Pericardium fibroblast (primary cell): ENCODE measurements around the gene PNLDC1.

DNA sequence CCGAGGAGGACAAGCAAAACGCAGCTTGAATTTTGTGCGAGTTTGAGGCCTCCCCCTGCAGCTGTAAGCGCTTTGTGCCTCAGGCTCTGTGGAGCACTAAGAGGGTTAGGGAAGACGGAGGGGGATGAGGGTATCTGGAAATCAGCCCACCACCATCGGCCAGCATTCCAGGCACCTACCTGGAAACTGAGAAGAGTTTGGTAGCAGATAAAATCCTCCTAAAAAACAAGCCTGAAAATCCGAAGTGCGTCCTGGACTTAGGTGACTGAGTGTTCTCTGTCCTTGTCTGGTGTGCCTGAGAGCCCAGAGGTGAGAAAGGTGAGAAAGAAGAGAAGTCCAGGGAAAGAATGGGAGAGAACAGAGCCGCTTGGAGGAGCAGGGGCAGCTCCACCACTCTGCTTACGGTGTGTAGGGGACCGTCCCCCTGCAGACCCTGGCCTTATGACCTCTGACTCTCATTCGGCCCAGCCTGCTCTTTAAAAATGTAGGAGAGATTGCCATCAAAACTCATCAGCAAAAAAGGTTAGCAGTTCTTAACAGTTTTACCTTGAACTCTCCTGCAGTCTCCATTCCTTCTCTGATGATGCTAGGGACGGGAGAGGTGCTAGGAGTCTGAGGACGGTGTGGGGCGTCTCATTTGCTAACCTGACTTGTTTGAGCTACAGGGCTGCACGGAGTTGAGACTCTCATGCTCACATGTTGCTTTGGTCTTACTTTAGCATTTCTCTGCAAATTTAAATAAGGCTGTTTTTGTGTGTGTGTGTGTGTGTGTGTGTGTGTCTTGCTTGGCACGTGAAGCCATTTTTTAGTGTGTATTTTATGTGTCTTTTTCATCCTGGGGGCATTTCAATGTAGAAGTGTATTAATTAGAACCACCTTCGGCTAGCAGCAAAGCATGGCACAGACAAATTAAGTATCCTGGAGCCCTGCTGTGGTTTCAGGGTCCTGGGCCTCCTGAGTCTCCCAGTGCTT lies 2.1 kb downstream of the TMEM181 start:
- RAMPAGE, long total RNA, result no peak

DNA sequence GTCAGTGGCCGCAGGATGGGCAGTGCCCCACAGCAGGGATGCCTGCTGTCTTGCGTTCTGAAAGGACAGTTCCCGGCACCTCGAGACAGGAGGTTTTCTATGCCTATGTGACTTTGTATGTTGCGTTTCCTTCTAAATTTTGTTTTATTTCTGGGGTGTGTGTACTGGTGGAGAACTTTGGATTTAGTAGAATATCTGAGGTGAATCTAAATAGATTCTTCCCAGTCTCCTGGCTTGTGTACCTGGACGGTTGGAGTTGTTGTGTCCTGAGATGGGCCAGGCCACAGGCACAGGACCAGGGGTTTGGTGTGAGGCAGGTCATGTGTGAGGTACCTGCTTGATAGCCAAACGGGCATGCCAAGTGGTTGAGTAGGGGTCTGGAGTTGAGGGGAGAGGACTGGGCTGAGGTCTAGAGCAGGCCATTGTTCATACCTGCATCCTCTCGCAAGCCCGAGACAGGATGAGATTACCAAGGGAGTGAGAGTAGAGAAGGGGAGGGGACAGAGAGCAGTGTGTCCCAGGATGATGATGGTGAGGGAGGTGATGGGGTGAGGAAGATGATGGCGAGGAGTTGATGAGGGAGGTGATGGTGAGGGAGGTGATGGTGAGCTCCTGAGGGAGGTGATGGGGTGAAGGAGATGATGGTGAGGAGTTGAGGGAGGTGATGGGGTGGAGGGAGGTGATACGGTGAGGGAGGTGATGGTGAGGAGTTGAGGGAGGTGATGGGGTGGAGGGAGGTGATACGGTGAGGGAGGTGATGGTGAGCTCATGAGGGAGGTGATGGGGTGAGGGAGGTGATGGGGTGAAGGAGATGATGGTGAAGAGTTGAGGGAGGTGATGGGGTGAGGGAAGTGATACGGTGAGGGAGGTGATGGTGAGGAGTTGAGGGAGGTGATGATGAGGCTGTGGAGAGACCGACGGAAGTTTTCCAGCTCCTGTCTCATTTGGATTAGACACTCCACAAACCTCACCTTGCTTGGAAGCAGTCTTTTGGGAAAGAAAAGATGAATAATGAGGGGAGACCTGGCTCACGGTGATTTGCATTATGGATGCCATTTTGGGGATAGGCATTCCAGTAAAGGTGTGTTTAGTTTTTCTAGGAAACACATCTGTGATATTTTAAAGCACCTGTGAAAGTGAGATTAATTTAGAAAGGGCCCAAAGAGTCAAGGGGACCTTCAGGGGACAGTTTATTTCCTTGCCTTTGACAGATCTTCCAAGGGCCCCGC lies 6.4 kb downstream of the TMEM181 start:
- RAMPAGE, long total RNA, result no peak

GRCh38 chr6:158634630-158635318 lies 9.8 kb downstream of the DYNLT1 start:
- RAMPAGE, long total RNA, result no peak

GRCh38 chr6:158644084-158644609 lies 396 bp downstream of the DYNLT1 start:
- RAMPAGE, long total RNA, result no peak

DNA sequence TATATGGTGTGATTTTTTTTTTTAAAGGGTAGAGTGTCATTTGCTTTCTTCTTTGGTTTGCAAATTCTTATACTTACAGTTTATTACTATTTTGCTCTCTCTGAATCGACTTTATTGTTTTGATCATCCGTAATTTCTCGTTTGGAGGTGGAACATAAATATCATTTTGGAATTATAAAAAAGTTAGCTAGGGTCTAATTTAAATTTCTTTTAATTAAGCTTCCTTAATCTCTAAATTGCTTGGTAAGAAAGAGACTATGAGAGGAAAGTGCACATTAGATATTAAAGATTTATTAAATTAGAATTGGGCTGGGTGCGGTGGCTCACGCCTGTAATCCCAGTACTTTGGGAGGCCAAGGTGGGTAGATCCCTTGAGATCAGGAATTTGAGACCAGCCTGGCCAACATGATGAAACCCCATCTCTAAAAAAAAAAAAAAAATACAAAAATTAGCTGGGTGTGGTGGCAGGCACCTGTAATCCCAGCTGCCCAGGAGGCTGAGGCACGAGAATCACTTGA lies 559 bp downstream of the SYTL3 start:
- RAMPAGE, long total RNA, result no peak

DNA sequence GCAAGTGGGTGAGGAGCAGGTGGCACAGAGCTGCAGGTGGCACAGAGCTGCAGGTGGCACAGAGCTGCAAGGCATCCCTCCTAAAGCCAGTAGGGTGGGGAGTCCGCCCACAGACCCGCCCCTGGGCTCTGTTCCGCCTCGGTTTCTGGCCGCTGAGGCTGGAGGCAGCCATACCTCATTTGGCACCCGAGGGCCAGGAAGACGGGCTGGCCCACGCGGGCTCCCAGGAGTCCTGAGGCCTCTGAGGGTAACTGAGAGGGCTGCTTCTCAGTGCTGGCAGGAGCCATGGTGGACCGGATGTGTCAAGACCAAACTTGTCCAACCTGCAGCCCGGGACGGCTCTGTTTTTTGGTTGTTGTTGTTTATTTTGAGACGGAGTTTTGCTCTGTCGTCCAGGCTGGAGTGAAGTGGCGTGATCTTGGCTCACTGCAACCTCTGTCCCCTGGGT lies 60.0 kb downstream of the EZR start:
- RAMPAGE, long total RNA, result no peak

- RAMPAGE, long total RNA, result no peak
Observed at GRCh38 chr6:158783299-158784232, 35.6 kb downstream of the EZR start.

GRCh38 chr6:158799261-158799979 lies 19.7 kb downstream of the EZR start:
- RAMPAGE, long total RNA, result no peak

- RAMPAGE, long total RNA, result no peak
Observed at GRCh38 chr6:158962275-158962909, 37.6 kb downstream of the RSPH3 start.

DNA sequence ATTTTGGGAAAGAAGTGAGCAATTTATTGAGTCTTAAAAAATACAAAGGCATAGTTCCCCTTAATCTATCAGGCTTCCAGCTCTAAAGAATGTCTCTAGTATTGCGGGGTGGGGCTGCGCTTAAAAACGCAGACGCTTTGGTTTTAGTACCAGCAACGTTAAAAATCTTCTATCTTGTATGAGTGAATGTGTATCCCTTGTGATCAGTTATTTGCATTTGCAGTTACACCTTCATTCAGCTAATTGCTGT lies 302 bp upstream of the RSPH3 start:
- RAMPAGE, long total RNA, result no peak

- RAMPAGE, long total RNA, result no peak
Observed at GRCh38 chr6:159104839-159105550, 60.2 kb upstream of the TAGAP start.

DNA sequence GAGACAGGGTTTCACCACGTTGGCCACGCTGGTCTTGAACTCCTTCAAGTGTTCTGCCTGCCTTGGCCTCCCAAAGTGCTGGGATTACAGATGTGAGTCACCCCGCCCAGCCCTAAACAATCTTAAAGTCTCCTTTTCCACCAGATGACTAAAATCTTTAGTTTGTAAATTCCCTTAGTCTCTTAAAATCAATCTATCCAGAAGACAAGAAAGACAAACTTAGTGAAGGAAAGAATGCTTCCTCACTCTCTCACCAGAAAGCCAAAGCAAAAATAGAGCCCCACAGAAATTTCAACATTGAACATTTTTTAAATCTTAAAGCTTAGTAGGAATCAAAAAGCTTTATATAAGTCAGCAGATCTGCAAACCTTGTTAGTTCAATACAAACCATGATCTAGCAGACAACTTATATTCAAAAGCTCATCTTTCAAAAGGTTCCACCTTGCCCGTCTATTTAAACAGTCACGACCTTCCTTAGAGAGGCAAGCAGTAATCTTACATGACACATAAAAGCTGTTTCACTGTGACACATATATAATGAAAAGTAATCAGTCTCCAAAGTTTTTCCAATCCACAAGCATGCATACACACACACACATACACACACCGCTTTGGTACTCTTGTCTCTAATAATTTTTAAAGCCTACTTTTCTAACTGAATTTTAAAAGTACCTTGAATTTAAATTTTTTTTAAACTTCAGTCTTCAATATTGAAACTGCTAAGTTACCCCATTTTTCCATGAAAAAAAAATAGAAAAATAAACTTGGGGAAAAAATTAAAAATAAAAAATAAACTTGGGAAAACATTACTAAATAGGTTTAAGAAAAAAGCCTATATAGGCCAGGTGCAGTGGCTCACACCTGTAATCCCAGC lies 13.0 kb downstream of the SOD2 start:
- RAMPAGE, long total RNA, result no peak

DNA sequence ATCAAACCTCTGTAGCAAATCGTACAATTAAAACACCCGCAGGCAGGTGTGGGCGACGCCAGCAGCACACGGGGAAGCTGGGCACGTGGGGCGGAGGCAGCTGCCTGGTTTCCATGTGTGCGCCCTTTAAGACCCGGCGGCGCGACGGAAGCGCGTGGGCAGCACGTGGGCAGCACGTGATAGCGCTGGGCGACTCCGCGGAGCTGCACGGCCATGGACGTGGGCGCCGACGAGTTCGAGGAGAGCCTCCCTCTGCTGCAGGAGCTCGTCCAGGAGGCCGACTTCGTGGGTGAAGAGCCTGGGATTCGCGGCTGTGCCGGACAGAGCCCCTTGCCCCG lies at the start of gene PNLDC1:
Gene PNLDC1, plus strand, starts transcription at position 182 of the 338 bp plus-strand sequence.
- RAMPAGE, long total RNA, result no peak

DNA sequence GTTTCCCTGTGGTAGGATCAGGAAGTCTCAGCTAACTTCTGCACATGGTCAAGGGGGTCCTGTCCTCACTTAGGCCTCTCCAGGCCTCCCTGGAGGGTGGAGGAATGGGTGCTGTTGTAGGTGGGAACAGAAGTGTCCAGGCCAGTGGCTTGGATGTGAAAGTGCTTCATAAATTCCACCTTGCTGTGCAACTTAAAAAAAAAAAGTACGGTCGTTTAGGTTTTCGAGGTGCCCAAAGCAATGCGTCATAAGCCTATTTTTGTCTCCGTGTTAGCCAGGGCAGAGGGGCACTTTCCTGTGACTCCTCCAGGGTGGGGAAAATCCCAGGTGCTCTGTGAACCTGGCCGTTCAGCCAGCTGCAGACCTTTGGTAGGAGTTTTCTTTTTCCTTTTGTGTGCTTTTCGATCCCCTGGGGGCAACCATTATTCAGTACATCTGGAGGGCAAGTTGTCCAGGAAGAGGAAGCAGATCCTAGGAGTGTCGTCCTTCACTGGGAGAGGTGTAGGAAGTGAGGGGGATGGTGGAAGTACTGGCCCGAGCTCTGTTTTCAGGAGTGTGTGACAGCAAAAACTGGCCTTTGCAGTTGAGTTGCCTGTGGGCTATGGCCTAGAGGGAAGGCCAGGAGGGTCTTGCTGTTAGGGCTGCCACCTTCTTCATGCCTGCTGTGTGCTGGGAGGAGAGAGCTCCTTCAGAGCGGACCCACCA lies 9.7 kb downstream of the IGF2R start:
- RAMPAGE, long total RNA, result no peak

- RAMPAGE, long total RNA, result no peak
Observed at GRCh38 chr6:160017812-160019022, 49.3 kb downstream of the IGF2R start.

DNA sequence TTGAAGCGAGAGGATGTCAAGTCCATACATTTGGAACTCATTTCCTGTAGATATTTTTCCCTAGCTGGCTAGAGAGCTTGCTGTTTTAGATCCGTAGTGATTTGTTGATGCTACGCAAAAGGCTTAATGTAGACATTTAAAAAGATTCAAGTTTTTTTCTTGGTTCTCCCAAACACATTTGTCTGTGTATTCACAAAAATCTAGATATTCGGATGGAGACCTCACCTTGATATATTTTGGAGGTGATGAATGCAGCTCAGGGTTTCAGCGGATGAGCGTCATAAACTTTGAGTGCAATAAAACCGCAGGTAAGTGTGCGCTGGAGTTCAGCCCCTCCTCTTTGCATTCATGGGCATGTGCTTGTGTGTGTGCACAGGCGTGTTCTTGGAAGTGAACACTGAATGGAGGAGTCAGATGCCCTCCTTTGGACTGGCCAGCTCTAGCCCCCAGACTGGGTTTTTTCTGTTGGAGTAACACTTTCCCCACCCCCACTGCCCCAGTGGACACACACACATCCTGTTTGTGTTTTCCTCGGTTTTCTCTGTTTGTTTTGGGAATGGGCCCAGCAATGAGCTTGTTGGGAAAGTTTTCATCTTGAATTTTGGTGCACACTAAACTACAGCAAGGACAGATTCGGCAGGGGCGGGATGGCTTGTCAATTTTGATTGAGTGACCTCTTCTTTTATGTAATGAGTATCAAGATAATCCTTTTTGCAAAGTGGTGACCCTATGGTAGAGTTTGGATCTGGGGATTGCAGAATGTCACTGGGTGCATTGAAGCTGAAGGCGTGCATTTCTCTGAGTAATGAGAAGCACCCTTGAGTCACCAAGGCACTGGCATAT lies 65.6 kb downstream of the IGF2R start:
- RAMPAGE, long total RNA, result no peak

DNA sequence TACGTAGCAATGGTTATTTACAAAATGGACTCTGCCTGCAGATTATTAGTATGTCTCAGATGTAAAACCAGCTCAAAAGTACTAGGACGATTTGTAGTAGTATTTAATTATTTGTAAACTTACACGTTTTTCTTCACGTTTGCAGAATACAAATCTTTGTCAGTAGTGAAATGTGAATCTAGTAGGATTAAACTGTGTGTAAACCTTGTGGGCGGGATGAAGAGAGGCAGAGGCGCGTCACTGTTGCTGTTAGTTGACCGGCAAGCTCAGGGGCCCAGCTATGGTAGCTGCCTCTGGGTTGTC lies 69.5 kb downstream of the IGF2R start:
- RAMPAGE, long total RNA, result no peak

DNA sequence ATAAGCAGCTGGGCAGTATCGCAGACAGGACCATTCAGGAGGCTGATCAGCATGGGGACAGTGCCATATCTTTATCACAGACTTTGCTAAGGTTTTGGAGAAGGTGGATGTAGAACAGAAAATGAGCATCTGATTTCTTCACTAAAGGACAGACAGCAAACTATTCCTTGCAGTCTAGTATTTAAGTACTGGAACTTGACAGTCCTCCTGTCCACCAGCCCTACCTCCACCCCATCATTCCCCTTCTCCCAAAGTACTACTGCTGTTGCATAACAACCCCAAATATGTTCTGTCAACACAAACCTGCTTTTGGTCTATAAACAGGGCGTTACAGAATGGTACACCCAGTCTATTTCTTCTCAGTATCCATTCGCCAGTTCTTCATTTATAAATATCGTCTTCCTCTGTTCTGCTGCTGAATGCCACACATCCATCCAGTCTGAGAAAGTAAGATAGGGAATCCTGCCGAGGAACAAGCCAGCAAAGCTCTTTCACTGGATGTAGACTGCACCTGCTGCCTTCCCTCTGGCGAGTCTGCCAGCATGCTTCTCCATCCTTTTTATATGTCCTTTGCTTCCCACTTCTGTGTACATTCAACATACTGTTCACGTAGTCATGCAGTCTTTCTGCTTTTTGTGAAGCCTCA lies 27.6 kb upstream of the SLC22A1 start:
- RAMPAGE, long total RNA, result no peak

GRCh38 chr6:160096341-160096884 lies 25.2 kb upstream of the SLC22A1 start:
- RAMPAGE, long total RNA, result no peak

DNA sequence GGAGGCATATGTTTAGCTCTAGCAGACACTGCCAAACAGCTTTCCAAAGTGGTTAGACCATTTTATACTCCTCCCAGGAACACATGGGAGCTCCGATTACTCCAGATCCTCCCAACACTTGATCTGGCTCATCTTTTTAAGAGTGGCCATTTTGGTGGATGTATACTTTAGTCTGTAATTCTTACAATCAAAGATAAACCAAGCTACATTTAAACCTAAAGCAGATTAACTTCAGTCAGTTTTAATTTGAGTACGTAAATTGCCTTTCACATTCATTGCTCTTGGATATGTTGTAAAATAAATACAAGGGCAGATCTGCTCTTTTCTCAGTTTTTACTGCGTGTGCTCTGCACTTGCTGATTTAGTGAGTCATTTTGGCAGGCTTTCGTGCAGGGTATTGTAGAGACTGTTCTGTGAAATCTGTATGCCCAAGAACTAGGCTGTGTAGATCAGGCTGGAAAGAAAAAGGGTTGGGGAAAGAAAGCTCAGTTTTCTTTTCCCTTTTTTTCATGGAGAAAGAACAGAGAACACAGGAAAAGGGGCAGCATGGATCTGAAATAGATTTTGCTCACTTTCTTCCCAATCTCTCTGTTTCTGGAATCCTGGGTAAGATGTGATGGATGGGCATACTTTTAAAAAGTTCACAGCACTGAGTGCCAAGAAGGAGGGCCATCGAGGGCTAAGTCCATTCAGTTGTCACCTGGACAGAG lies 19.7 kb downstream of the SLC22A1 start:
- RAMPAGE, long total RNA, result no peak